ENCODE measurements around the gene ENTPD1.

- PRO-cap, 5 experiments = no peak in any of the 5 experiments
- RAMPAGE, long total RNA, 2 experiments = no peak in any of the 2 experiments
- RRBS = no CpG with 5 or more reads among the region's 9 CpGs
Observed at GRCh38 chr10:95355498-95355850, 64.7 kb upstream of the PDLIM1 start.

DNA sequence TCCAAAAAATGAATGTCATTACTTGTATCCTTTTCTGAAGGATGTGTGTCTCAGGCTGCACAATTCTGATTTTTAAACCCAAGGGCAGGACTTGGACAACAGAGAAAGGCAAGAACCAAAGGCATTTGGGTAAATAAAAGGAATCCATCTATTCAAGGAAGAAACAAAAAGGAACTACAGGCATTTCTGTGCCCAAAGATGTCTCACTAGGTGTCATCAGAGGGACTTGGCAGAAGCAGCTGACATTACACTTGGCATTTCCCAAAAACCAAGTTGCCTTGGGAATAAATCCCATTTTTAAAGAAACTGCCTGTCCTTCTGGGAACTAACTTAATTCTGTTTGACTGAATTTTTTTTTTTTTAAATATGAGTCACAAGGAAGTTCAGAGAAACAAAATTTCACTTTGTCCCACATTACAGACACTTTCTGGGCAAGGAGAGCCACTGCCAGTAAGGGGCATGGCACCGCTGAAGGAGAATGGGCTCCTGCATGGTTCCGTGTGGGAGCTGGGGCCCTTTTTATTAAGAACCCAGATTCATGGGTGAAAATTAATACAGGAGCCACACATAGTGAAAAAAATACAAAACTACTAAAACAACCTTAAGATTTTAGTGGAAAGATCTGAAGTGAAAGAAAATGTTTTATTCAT lies 118.2 kb upstream of the PDLIM1 start:
- PRO-cap, 5 experiments = peak in 1 of 5 experiments; most common plus-strand start position 423 of the sequence (in 1)
- RAMPAGE, long total RNA, 2 experiments = no peak in any of the 2 experiments
- RRBS = no CpG with 5 or more reads among the region's 2 CpGs

DNA sequence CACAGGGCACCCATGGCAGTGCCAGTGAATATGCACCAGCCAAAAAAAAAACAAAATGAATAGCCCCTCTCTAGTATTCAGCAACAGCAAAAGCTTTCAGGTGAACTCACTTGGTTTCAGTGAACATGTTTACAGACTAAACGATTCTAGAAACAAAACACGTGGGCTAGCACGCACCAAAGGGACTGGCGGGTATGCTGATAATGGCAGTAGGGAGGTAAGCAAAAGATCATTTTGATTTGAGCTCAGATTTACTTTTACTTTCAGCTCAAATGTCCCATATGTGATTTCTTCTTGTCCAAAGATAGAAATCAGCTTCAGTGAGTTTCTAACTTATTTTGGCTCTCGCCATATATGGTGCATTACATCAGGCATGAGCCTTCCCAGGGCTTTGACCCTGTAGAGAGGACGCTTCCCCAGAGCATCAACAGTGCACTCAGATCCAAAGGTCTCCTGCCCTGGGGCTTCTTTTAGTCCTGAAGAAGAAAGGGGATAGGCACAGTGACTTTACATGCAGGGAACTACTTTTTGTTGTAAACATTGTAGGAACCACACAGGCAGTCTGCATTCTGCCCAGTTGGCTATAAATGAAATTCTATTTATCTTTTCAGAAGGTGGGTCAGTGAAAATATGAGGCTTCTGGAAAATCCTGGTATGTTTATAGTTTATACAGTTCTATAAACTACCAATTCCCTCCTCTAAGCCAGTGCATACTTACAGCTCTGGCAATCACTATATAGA lies 128.6 kb upstream of the PDLIM1 start:
- PRO-cap, 5 experiments = no peak in any of the 5 experiments
- RAMPAGE, long total RNA, 2 experiments = no peak in any of the 2 experiments
- RRBS = no CpG with 5 or more reads among the region's 6 CpGs

GRCh38 chr10:95447563-95448314 lies 113.4 kb downstream of the SORBS1 start:
- PRO-cap, 5 experiments = no peak in any of the 5 experiments
- RAMPAGE, long total RNA, 2 experiments = no peak in any of the 2 experiments
- RRBS = no CpG with 5 or more reads among the region's 7 CpGs

DNA sequence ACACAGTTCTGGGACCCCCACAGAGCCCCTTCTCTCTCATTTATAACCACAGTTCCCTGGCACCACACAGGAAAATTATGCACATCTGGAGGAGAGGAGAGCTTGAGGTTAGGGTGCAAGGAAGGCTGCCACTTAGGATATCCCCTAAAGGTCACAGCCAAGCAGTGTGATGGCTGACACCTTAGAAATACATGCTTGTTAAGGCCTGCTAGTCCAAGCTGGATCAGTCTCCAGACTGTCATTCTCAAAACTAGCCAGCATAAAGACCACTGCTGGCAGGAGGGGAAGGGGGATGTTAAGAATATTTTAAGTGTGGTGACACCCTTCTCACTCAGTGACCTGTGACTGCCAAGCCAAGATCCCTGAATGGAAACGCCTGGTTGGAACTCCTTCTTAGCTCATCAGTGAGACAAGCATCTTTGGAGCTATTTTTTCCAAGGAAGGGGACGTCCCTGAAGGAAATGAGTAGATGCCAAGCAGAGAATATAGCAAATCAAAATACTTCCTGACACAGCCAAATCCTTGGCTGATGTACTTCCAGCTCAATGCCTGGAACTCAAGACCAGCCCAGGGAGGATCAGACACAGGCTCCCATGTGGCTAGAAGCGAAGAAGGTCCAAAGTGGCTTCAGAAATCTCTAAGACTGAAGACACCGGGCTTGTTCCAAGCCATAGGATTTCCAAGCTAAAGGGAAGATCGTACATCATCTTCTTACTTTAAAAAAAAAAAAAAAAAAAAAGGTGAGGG lies 82.3 kb downstream of the SORBS1 start:
- PRO-cap, 5 experiments = peak in 3 of 5 experiments; most common plus-strand start position 559 of the sequence (in 3); most common minus-strand start position 341 of the sequence (in 1)
- RAMPAGE, long total RNA, 2 experiments = no peak in any of the 2 experiments
- RRBS = no CpG with 5 or more reads among the region's 5 CpGs

- PRO-cap, 5 experiments = no peak in any of the 5 experiments
- RAMPAGE, long total RNA, 2 experiments = no peak in any of the 2 experiments
- RRBS = 44% methylated on average over 3 of the region's 7 CpGs
Observed at GRCh38 chr10:95493308-95493896, 67.8 kb downstream of the SORBS1 start.

DNA sequence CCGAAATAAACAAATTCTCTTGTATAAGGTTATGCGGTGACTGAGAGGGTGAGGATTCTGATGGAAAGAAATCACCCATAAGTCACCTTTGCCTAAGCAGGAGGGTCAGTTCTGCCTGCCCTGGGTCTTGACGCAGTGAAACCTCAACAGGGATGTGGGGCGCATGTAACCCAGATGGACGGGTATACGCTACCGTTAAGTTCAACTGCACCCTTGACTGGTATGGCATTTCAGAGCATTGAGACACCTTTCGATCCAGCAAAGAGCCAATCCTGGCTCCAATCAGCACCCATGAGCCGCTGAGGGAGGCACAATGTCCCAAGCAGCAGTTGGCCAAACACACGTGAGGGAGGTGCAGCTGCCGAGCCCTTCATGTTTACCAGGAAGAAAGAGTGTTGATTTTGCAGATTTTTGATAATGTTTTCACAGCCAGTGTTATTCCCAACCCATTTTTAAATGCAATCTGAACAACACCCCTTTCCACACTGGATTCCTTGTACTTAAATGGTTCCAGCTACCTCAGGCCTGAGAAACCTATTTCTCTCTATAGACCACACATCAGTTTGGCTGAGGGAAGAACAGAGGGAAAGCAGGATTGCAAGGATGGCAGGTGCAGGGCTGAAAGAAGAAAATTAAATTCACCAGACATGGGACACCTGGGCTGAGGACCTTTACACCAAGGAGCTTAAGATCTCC lies 48.0 kb downstream of the SORBS1 start:
- PRO-cap, 5 experiments = peak in 2 of 5 experiments; most common plus-strand start position 455 of the sequence (in 2); most common minus-strand start position 224 of the sequence (in 1)
- RAMPAGE, long total RNA, 2 experiments = no peak in any of the 2 experiments
- RRBS = no CpG with 5 or more reads among the region's 11 CpGs

GRCh38 chr10:95538910-95539397 lies 22.2 kb downstream of the SORBS1 start:
- PRO-cap, 5 experiments = no peak in any of the 5 experiments
- RAMPAGE, long total RNA, 2 experiments = no peak in any of the 2 experiments
- RRBS = no CpG with 5 or more reads among the region's 3 CpGs

- PRO-cap, 5 experiments = peak in 2 of 5 experiments; most common plus-strand start chr10:95558972 (in 2)
- RAMPAGE, long total RNA, 2 experiments = no peak in any of the 2 experiments
- RRBS = no CpG with 5 or more reads among the region's 4 CpGs
Observed at GRCh38 chr10:95558232-95559104, 2.7 kb downstream of the SORBS1 start.

GRCh38 chr10:95559976-95561132 lies 817 bp downstream of the SORBS1 start:
- PRO-cap, 5 experiments = peak in 4 of 5 experiments; most common plus-strand start chr10:95560647 (in 2); most common minus-strand start chr10:95560330 (in 1)
- RAMPAGE, long total RNA, 2 experiments = no peak in any of the 2 experiments
- RRBS = 0% methylated on average over 8 of the region's 57 CpGs

DNA sequence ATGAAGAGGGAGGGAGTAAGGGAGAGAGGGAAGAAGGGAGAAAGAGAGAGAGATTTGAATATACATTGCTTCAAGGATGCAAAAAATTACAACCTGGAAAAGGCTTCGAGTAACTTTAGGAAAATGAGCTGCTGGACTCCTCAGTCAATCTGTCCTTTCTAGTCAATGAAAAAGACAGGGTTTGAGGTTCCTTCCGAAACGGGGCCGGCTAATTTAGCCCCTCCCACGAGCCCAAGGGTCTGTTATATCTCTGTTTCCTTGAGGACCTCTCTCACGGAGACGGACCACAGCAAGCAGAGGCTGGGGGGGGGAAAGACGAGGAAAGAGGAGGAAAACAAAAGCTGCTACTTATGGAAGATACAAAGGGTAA lies at the start of gene ENTPD1:
TSS of gene ENTPD1 (plus strand) at position 274 of the 370 bp plus-strand sequence.
- PRO-cap, 5 experiments = peak in 3 of 5 experiments; most common plus-strand start position 274 of the sequence (in 3); most common minus-strand start position 158 of the sequence (in 2)
- RAMPAGE, long total RNA, 2 experiments = start-site peak on the plus strand in 1 of 2 experiments, centred at position 272 of the sequence, 197 reads per replicate
- RRBS = no CpG with 5 or more reads among the region's 8 CpGs

GRCh38 chr10:95767750-95768126 lies 11.8 kb downstream of the ENTPD1 start:
- PRO-cap, 5 experiments = no peak in any of the 5 experiments
- RAMPAGE, long total RNA, 2 experiments = no peak in any of the 2 experiments

GRCh38 chr10:95791473-95792065 lies 35.6 kb downstream of the ENTPD1 start:
- PRO-cap, 5 experiments = no peak in any of the 5 experiments
- RAMPAGE, long total RNA, 2 experiments = no peak in any of the 2 experiments
- RRBS = no CpG with 5 or more reads among the region's 2 CpGs

- PRO-cap, 5 experiments = peak in 2 of 5 experiments; most common plus-strand start chr10:96266385 (in 1); most common minus-strand start chr10:96266422 (in 1)
- RAMPAGE, long total RNA, 2 experiments = no peak in any of the 2 experiments
- RRBS = no CpG with 5 or more reads among the region's 6 CpGs
Observed at GRCh38 chr10:96266126-96266889, 5.1 kb downstream of the BLNK start.

DNA sequence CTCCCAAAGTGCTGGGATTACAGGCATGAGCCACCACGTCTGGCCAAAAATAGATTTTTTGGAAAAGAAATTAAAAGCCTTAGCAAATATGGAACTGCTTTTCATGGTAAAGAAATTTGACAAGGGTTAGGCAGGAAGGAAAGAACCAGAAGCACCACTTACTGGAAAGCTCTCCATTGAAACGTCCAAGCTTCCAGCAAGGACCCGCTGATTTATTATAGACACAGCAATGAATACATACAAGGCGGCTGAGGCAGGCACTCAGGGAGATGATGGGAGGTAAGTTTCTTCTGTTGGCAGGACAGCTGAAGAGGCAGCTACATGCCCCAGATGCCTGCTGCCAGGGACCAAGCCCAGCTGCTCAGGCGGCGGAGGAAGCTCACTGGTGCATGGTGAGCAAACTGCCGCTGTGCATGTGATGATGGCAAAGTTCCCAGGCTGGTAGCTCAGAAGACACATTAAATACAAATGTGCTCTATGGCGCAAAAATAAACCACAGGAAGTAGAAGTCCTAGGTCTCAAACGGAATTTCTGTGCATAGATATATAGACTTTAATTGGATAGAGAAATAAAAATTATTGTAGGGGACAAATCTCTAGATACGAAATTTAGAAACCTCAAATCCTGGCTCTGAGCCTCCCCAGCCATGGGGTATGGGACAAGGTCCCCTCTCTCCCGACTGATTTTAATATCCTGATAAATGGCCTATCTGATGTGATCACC lies 2.3 kb downstream of the DNTT start:
- PRO-cap, 5 experiments = no peak in any of the 5 experiments
- RAMPAGE, long total RNA, 2 experiments = no peak in any of the 2 experiments
- RRBS = no CpG with 5 or more reads among the region's 11 CpGs

GRCh38 chr10:96514845-96515524 lies 1.3 kb upstream of the TLL2 start:
- PRO-cap, 5 experiments = no peak in any of the 5 experiments
- RAMPAGE, long total RNA, 2 experiments = no peak in any of the 2 experiments
- RRBS = no CpG with 5 or more reads among the region's 4 CpGs

GRCh38 chr10:96531041-96531670 lies 17.4 kb upstream of the TLL2 start:
- PRO-cap, 5 experiments = no peak in any of the 5 experiments
- RAMPAGE, long total RNA, 2 experiments = no peak in any of the 2 experiments
- RRBS = no CpG with 5 or more reads among the region's 2 CpGs

DNA sequence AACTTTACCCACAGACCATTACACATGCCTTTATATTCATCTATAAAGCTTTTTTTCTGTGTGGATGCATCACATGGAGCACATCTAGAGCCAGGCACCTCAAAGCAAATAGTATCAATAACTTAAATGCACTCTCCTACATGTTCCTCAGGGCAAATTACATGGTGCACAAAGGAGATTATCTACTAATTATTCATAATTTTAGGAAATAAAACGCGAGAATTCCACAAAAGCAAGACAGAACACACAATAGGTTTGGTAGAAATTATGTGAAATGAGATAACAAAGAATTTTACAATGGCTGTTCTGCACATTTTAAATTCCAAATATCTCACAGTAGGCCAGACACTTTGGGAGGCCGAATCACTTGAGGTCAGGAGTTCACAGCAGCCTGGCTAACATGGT lies 33.5 kb upstream of the TLL2 start:
- PRO-cap, 5 experiments = peak in 1 of 5 experiments; most common plus-strand start position 217 of the sequence (in 1)
- RAMPAGE, long total RNA, 2 experiments = no peak in any of the 2 experiments
- RRBS = no CpG with 5 or more reads among the region's 3 CpGs

DNA sequence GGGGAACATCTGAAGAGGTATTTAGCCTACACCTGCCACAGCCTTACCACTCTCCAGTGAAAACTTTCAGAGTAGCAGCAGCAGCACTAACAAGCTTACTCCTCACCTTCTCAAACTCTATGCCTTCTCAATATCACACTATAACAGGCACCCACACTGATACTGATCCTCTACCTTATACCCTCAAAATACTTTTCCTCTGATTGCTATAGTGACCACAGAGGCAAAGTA lies 35.2 kb upstream of the TLL2 start:
- PRO-cap, 5 experiments = no peak in any of the 5 experiments
- RAMPAGE, long total RNA, 2 experiments = no peak in any of the 2 experiments

DNA sequence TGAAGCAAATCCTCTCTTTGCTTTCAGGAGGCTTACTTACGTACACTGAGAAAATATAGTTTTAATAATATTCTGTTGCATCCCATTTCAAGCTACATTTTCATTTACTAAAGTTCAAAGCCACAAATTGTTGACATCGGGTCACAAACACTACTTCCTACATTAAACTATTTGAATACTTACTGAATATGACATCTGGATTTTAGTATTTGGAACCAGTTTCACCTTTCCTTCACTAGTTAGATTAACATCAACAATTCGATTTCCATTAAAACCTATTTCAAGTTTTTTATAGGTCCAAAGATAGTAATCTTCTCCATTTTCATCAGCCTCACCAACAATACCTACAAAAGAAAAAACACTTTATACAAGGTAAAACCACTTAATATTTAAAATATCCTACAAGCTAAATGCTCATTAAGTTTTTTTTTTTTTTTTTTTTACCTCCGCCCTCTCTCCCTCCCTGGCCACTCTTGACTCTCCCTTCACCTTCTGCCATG lies 25.0 kb downstream of the TM9SF3 start:
- PRO-cap, 5 experiments = no peak in any of the 5 experiments
- RAMPAGE, long total RNA, 2 experiments = no peak in any of the 2 experiments
- RRBS = no CpG with 5 or more reads among the region's 4 CpGs